ENCODE results near the genes CXCR2, TMBIM1 and SLC11A1.

DNA sequence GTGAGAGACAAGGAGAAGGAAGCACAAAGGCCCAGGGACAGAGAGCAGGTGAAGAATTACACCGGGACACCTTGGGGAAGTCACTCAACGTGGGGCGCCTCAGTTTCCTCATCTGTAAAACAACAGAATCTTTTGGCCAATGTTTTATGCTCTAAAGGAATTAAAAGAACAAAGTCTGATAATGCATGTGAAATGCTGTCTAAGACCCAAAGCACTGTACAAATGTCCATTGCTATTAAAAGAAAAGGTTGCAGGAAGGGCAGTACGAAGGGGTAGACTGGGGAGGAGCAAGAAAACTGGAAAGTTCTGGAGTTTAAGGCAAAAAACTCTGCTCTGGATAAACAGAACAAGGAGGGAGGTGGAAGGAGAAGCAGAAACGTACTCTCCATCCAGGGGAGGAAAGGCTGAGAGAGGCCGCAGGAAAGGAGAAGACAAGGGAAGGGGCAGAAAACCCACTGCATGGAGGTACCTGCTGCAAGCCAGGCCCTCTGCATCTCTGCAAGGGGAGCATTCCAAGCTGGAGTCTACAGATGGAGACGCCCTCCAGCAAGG is 25.8 kb downstream of the TNS1 start:
- PRO-cap, 3 experiments: peak in 3 of 3 experiments; most common plus-strand start position 344 of the sequence (in 3)
- RAMPAGE, long total RNA, 4 experiments: no peak in any of the 4 experiments
- RRBS: no CpG with 5 or more reads among the region's 7 CpGs

DNA sequence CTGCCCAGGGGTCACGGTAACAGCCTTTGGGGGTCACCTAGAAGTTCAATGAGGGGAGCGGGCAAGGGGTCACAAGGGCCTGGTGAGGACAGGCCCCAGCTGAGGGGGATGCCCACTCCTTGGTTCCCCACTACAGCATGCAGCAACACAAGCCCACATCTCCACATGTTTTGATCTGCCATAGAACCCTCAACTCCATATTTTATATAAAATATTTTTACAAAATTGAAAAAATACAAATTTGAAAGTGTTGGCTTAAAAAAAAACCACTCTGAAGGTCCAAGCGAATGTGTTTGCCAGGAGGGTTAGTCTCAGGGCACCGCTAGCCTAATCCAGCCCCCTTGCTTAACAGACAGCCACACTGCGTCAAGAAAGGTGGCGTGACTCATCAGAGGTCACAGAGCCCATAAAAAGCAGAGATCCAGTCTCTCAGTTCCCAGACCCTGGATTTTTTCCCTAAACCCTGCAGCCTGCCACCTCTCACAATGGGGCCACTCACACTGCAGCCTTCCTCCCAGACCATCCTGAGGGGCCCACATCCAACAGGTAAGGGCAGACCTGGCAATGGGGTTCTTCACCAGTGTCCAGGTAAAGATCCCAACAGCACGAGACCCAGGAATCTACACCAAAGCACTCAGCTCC is 3.9 kb upstream of the TNS1 start:
- PRO-cap, 3 experiments: peak in 3 of 3 experiments; most common plus-strand start position 439 of the sequence (in 3); most common minus-strand start position 289 of the sequence (in 1)
- RAMPAGE, long total RNA, 4 experiments: no peak in any of the 4 experiments
- RRBS: no CpG with 5 or more reads among the region's 7 CpGs

DNA sequence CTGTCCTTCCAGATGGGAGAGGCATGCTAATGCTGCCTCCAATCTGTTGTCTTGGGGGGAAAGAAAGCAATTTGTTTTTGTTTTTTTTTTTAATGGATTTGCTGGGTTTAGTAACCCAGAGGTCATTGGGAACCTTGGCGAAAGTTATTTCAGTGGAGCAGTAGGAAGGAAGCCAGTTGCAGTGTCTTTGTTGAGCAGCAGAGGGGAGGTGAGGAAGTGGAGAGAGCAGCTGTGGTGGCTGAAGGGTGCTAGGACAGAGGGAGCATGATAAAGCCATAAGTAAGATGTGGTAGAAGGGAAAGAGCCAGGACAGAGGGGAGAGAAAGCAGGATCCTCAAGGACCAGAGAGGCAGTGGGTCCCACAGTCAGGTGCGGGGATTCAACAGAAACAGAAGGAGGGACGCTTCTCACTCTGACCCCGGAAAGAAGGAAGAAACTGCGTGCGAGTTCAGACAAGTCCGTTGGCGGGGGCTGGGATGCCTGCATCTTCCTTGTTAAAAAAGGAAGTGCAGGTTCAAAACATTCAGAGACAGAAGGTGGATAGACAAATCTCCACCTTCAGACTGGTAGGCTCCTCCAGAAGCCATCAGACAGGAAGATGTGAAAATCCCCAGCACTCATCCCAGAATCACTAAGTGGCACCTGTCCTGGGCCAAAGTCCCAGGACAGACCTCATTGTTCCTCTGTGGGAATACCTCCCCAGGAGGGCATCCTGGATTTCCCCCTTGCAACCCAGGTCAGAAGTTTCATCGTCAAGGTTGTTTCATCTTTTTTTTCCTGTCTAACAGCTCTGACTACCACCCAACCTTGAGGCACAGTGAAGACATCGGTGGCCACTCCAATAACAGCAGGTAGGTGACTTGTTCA is at the start of gene CXCR2:
CXCR2 (plus strand) TSS at position 526 of the 867 bp plus-strand sequence.
- PRO-cap, 3 experiments: no peak in any of the 3 experiments
- RAMPAGE, long total RNA, 4 experiments: start-site peak on the plus strand in 1 of 4 experiments, centred at position 548 of the sequence, 7 reads per replicate
- RRBS: no CpG with 5 or more reads among the region's 10 CpGs

DNA sequence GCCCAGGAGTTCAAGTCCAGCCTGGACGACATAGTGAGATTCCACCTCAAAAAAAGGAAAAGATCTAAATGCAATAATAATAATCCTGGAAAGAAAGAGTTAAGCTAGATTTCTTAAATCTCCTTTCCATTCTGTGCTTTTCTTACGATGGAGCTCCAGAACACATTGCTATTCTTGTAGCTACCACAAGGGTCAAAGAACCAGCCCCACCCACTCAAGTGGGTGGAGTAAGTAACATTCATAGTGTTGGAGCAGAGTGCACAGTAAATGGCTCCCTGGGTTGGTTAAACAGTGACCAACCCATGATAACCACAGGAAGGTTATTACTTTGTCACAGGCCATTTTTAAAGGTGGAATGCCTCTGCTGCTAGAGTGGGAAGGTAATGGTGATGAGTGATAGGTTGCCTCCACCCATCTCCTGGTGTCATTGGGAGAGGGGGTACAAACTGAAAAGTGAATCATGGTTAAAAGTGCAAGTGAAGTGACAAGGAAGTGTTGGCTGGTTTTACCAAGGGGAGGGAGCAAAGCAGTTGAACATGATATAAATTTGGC is 13.9 kb downstream of the ARPC2 start:
- PRO-cap, 3 experiments: no peak in any of the 3 experiments
- RAMPAGE, long total RNA, 4 experiments: no peak in any of the 4 experiments
- RRBS: no CpG with 5 or more reads among the region's 2 CpGs

DNA sequence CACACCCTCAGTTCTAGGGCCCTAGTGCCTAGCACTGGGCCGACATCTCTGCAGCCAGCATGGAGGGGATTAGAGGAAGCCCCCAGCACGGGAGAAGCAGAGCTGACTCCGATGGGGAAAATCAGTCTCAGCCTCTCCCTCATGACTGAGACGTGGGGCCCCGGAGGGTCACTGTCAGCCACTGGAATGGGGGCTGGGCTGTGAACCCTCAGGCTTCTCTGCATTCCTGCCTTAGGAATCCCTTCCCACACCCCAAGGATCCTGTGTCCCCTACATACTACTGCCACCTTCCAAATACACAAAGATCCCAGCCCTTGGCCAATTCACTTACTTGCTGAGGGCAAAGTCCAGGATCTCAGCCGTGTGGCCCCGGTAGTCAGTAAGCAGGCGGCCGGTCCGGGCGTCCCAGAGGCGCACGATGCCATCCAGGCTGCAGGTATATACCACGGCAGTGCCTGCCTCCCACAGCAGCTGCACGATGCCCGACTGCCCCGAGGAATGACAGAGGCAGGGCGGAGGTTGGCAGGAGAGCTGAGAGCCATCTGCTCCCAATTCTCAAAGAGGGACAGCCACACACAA is 4.0 kb downstream of the GPBAR1 start:
- PRO-cap, 3 experiments: no peak in any of the 3 experiments
- RAMPAGE, long total RNA, 4 experiments: no peak in any of the 4 experiments
- RRBS: no CpG with 5 or more reads among the region's 18 CpGs

GRCh38 chr2:218275170-218275928 is 5.0 kb downstream of the PNKD start:
- PRO-cap, 3 experiments: no peak in any of the 3 experiments
- RAMPAGE, long total RNA, 4 experiments: no peak in any of the 4 experiments
- RRBS: no CpG with 5 or more reads among the region's 11 CpGs

GRCh38 chr2:218281920-218283352 is 9.9 kb downstream of the TMBIM1 start:
- PRO-cap, 3 experiments: no peak in any of the 3 experiments
- RAMPAGE, long total RNA, 4 experiments: no peak in any of the 4 experiments
- RRBS: 9% methylated on average over 3 of the region's 27 CpGs

- PRO-cap, 3 experiments: peak in 3 of 3 experiments; most common plus-strand start chr2:218285789 (in 3); most common minus-strand start chr2:218285793 (in 2)
- RAMPAGE, long total RNA, 4 experiments: no peak in any of the 4 experiments
- RRBS: no CpG with 5 or more reads among the region's 6 CpGs
Observed at GRCh38 chr2:218285220-218285895, 6.9 kb downstream of the TMBIM1 start.

DNA sequence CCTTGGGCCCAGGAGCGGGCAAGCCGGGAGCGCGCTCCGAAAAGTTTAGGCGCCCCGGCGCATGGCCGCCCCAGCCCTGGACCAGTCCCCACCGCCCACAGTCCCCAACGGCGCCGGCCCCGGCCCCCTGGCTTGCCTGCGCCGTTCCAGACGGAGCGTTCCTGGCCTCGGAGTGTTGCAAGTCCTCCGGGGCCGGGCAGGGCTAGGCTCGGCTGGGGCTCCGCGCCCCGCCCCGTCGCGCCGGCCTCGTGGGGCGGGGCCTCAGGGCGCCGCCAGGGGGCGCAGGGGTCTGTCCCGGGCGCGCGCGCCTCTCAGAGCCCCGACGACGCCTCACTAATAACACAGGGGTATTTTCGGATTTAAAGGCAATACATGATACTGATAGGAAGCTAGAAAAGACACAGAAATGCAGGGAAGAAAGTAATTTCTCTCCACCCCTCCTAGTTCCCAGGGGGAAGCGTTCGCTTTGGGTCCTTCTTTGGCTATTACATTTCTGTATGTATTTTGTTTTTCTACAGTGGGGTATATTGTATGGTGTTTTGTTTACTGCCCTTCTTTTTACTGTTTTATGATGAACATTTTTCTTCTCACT is at the start of gene TMBIM1:
TMBIM1 (minus strand) TSS at position 174 of the 592 bp plus-strand sequence.
- PRO-cap, 3 experiments: peak in 3 of 3 experiments; most common plus-strand start position 314 of the sequence (in 2); most common minus-strand start position 174 of the sequence (in 2)
- RAMPAGE, long total RNA, 4 experiments: start-site peak on the minus strand in 4 of 4 experiments, centred at positions 175 to 206 of the sequence, 214 to 5,094 reads per replicate
- RRBS: 2% methylated on average over 31 of the region's 45 CpGs

DNA sequence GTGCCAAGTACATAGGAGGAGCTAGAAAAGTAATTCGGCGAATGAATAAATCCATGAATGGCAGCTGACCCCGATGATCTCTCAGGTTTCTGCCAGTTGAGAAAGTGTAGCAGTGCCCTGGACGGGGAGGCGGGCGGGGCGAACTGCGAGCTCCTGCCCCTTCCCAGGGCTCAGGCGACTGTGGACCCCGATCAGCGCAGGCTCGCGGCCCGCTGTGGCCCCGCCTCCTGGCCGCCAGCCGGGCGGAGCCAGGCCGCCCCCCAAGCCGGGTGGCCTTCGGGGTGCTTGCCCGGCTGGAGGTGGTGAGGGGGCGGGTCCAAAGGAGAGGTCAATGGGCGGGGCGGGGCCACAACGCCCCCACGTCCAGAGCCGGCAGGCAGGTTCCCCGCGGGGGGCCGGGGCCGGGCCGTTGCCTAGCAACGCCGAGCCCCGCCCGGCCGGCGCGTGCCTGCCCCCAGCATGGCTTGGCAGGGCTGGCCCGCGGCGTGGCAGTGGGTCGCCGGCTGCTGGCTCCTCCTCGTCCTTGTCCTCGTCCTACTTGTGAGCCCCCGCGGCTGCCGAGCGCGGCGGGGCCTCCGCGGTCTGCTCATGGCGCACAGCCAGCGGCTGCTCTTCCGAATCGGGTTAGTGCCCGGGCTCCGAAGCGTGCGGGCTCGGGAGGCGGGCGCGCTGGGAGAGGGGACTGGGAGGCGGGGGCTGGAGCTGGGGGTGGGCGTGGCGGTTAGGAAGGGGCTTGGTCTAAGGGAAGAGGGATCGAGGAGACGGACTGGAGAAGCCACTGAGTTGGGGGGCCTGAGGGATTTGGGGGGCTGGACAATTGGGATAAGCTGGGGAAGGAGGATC is 30.7 kb upstream of the TMBIM1 start:
- PRO-cap, 3 experiments: peak in 3 of 3 experiments; most common plus-strand start position 331 of the sequence (in 2); most common minus-strand start position 166 of the sequence (in 2)
- RAMPAGE, long total RNA, 4 experiments: start-site peak on the plus strand in 1 of 4 experiments, centred at position 454 of the sequence, 45 reads per replicate
- RRBS: 2% methylated on average over 15 of the region's 72 CpGs

GRCh38 chr2:218323668-218324595 is 31.6 kb upstream of the TMBIM1 start:
- PRO-cap, 3 experiments: peak in 2 of 3 experiments; most common plus-strand start chr2:218324180 (in 2); most common minus-strand start chr2:218324075 (in 1)
- RAMPAGE, long total RNA, 4 experiments: no peak in any of the 4 experiments
- RRBS: no CpG with 5 or more reads among the region's 20 CpGs

GRCh38 chr2:218367051-218367613 is 10.5 kb downstream of the CATIP start:
- PRO-cap, 3 experiments: no peak in any of the 3 experiments
- RAMPAGE, long total RNA, 4 experiments: no peak in any of the 4 experiments
- RRBS: no CpG with 5 or more reads among the region's 9 CpGs

DNA sequence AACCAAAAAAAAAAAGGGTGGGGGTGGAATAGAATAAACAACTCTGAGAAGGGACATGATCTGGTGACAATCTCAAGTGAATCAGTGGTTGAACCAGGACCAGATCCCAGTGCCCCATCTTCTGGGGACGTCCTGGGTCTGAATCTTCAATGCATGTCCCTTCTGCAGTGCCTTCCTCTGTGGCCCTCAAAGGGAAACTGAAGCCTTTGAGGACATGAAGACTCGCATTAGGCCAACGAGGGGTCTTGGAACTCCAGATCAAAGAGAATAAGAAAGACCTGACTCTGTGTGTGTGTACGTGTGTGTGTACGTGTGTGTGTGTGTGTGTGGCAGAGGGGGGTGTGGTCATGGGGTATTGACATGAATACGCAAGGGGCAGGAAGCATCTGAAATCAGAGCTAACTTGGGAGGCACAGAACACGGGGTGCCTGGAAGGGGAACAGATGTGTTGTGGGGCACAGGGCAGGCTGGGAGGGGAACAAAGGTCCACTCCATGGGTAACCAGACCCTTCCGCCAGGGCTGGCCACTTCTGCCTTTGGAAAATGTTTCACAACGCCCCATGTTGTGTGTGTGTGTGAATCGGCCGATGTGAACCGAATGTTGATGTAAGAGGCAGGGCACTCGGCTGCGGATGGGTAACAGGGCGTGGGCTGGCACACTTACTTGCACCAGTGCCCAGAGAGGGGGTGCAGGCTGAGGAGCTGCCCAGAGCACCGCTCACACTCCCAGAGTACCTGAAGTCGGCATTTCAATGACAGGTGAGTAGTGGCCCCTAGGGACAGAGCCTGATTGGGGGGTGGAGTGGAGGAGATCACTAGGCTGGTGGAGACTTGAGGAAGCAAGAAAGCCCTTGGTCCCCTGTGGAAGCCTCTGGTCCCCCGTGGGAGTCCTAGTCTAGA is at the start of gene SLC11A1:
SLC11A1 (plus strand) TSS at position 657 of the 900 bp plus-strand sequence.
- PRO-cap, 3 experiments: peak in 3 of 3 experiments; most common plus-strand start position 395 of the sequence (in 2); most common minus-strand start position 260 of the sequence (in 1)
- RAMPAGE, long total RNA, 4 experiments: start-site peak on the plus strand in 4 of 4 experiments, centred at positions 403 to 678 of the sequence, 15 to 563 reads per replicate
- RRBS: no CpG with 5 or more reads among the region's 18 CpGs

DNA sequence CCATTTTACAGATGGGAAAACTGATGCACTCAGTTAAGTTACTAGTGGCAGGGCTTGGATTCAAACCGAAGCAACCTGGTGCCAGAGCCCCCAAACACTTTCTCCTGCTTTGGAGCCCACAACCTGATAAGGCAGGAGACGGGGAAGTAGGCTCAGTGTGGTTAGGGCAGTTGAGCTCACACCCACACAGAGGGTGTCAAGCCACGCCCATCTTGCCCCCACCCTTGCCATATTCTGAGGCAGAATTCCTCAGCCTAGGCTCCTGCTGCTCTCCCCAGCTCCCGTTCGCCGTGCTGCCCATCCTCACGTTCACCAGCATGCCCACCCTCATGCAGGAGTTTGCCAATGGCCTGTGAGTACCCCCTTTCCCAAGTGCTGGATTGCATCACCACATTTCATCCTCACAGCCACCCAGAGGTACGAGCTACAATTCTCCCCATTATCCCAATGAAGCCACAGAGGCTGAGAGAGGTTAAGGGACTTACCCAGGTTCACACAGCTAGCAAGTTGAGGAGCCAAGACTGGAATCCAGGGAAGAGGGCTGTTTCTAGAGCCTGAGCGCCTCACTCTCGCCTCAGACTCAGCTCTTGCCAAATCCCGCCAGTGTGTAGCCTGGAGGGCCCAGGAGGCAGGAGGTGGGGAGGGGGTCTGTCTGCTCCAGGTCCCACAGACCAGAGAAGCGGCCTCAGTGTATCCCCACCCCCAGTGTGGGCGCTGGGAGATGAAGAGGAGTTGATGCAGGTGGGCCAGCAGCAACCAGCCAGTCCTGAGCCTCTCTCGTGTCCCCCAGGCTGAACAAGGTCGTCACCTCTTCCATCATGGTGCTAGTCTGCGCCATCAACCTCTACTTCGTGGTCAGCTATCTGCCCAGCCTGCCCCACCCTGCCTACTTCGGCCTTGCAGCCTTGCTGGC is 5.6 kb upstream of the CTDSP1 start:
- PRO-cap, 3 experiments: no peak in any of the 3 experiments
- RAMPAGE, long total RNA, 4 experiments: start-site peak on the plus strand in 1 of 4 experiments, centred at position 817 of the sequence, 11 reads per replicate
- RRBS: no CpG with 5 or more reads among the region's 18 CpGs

GRCh38 chr2:218422409-218422692 is 3.4 kb downstream of the VIL1 start:
- PRO-cap, 3 experiments: no peak in any of the 3 experiments
- RAMPAGE, long total RNA, 4 experiments: no peak in any of the 4 experiments
- RRBS: no CpG with 5 or more reads among the region's 3 CpGs

GRCh38 chr2:218549549-218550056 is 18.5 kb downstream of the USP37 start:
- PRO-cap, 3 experiments: no peak in any of the 3 experiments
- RAMPAGE, long total RNA, 4 experiments: no peak in any of the 4 experiments
- RRBS: no CpG with 5 or more reads among the region's 8 CpGs

- PRO-cap, 3 experiments: no peak in any of the 3 experiments
- RAMPAGE, long total RNA, 4 experiments: no peak in any of the 4 experiments
- RRBS: no CpG with 5 or more reads among the region's 19 CpGs
Observed at GRCh38 chr2:218812361-218813200, 30.6 kb downstream of the CYP27A1 start.

DNA sequence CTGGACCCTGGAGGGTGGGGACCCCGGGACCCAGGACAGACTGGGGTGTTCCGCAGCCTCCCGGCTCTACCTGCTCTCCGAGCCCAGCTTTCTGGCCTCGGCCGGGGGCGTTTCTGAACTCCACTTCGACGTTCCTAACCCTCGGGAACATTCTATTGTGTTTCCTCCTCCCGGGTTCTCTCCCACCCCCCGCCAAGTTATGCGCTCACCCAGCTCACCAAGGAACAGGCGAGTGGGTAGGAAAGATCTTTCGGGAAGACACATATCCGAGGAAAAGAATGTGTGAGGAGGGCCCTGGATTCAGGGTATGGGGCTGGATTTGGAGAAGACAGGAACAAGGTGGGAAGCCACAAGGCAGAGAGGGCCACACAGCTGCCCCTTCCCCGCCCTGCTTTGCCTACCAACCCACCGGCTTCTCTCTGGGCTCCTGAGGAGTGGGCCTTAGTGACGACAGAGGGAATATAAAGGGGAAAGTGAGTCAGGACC is 582 bp downstream of the WNT6 start:
- PRO-cap, 3 experiments: no peak in any of the 3 experiments
- RAMPAGE, long total RNA, 4 experiments: no peak in any of the 4 experiments
- RRBS: 2% methylated on average over 10 of the region's 19 CpGs

DNA sequence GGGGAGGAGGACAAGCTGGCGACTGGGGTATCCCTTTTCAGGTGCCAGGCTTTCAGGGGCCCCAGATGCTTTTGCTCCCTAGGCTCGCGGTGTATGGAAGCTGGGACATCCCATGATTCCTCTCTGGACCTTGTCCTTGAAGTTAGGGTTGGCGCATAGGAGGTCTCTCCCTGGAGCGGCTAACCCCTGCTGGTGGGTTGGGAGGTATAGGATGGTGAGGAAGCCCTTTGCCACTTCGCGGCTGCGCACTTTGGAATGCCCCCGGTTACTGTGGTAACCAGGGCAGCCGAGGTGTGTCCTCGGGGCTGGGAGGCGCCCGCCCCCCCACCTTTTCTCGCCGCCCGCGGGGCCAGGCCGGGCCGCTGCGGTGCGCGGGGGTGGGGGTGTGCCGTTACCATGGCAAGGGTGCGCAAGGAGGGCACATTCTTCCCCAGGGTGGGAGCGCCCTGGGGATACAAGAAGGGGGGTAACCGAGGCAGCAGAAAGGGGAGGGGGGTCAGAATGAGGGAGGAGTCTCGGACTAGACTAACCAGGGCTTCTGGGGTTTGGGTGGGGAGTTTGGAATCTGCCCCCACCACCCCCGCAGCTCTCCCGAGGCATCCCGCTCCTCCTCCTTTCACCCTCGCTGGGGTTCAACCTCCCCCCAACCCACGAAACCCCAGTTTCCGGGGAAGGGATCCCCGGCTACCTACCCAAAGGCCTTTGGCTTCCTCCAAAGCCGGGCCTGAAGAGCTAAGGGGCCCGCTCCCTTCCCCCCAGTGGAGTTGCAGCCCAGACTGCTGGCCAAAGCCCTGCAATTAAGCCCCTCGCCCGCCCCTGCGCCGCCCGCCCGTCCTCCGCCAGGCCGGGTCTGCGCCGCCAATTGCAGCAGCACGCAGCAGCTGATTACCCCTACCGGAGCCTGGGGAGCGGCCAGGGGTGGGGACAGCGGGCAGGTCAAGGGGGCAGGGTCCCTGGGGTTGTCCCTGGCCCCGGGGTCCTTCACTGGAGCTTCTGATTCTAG is 16.5 kb downstream of the WNT10A start:
- PRO-cap, 3 experiments: no peak in any of the 3 experiments
- RAMPAGE, long total RNA, 4 experiments: no peak in any of the 4 experiments
- RRBS: 5% methylated on average over 15 of the region's 51 CpGs

- PRO-cap, 3 experiments: peak in 1 of 3 experiments; most common plus-strand start chr2:218963461 (in 1); most common minus-strand start chr2:218963258 (in 1)
- RAMPAGE, long total RNA, 4 experiments: no peak in any of the 4 experiments
- RRBS: 4% methylated on average over 7 of the region's 25 CpGs
Observed at GRCh38 chr2:218963134-218963755, 3.8 kb downstream of the CDK5R2 start.